Adrenal gland (tissue), 7 donors: ENCODE results near the genes BMF and PLCB2.

DNA sequence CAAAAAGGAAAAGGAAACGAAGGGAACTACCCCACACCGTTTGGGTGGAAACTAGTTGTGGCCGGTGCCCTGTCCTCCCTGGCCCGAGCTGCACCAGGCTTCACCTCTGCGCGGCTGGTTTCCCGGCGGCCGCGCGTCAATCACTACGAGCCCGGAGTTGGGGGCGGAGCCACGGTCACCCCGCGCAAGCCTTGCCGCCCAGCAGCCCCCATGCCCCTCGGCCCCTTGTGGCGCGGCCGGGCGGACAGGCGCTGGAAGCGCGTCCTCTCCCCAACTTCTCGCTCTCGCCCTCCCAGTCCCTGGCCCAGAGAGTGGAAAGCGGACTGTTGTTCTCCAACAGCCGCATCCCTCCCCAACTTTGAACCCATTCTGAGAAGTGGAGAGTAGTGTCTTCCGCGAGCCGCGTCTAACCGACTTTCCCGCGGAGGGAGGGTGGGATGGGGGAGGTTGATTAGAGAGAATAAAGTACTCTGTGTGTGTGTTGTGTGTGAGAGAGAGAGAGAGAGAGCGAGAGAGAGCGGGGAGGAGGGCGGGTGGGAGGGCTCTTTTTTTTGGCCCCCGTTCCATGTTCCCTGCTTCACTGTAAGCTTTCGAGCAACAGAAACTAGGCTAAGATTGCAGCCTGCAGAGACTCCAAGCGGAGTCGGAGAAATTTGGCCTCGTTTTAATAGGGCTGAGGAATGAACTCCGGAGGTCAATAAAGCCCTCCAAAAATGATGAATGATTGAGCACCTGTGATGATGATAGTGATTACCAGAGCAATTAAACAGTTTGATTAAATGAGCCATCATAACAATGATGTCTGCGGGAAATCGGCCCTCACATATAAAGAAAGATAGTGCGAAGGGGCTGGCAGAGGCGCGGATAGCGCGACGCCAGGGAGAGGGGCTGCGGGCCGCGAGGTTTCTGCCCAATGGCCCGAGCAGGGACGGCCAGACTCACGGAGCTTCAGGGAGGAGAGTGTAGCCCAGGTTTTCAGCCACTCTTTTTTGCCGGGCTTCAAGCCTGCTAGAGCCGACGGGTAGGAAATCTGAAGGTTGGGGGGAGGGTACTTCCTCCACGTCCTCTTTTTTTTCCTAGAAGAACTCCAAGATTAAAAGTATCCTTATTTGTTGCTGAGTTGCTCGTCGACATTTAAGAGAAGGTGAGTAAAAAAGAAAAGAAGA is 1.7 kb upstream of the MEIS2 start:
- PRO-cap, 3 experiments, result peak in 3 of 3 experiments; most common plus-strand start position 220 of the sequence (in 3); most common minus-strand start position 360 of the sequence (in 3)
- RAMPAGE, long total RNA, 4 experiments, result start-site peak on the plus strand in 3 of 4 experiments, centred at positions 202 to 594 of the sequence, 8 to 16 reads per replicate
- RRBS, result 2% methylated on average over 14 of the region's 66 CpGs

DNA sequence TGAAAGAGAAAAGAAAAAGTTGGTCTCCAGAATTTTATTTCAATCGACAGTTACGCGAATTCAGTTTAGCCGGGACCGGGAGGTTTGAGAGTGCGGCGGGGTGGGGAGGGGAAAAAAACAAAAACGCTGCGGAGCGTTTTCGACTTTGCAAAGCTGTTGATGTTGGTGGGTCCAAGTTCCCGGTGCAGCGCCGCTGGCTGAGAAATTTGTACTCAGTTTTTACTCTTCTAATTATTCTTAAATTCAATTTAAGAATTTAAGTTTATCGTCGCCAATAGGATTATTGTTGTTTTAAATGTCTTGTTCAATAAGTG is 2.4 kb upstream of the MEIS2 start:
- PRO-cap, 3 experiments, result peak in 3 of 3 experiments; most common plus-strand start position 148 of the sequence (in 3); most common minus-strand start position 86 of the sequence (in 1)
- RAMPAGE, long total RNA, 4 experiments, result no peak in any of the 4 experiments
- RRBS, result 54% methylated on average over 4 of the region's 16 CpGs

DNA sequence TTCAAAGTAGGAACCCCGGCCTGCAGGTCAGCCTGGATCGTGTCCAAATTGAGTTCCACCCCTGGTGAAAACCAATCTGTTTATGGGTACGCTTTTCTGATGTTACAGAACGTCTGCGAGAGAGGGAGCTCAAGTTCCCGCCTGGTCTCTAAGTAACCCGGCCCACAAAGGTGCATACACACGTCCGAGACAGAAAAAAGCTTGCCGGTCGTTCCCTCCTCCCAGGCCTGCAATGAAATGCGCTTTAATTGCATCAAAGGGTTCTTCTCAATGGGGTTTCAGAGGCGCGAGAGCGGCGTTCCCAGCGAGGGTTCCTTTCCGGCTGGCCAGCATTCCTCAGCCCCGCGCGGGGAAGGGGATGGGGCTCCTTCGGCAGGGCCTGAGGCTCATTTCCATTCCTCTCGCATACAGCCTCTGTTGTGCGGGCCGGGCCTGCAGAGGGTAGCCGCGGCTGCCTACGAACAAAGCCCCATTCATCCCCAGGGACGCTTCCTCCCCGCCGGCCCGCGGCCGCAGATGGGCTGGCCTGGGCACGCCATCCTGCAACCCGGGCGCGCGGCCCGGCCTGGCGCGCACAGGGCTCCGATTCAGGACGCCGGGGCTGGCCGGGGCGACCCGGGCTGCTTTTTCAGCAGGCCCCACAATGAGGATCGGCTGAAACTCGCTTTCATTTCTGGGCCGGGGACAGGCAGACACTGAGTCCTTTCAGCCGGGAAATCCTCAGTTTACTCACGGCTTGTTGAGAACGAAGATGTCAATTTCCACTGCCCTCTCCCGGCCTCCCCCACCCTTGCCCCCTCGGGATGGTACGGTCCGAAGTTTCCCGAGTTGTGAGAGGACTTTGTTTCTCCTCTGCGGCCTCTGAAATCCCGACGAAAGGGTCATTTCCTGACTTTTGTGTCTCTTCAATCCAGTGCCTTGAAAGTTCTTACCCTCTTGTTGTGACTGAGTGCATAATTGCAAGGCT is 138.4 kb downstream of the TMCO5A start:
- PRO-cap, 3 experiments, result peak in 3 of 3 experiments; most common plus-strand start position 175 of the sequence (in 3); most common minus-strand start position 567 of the sequence (in 3)
- RAMPAGE, long total RNA, 4 experiments, result no peak in any of the 4 experiments
- RRBS, result 2% methylated on average over 31 of the region's 62 CpGs

DNA sequence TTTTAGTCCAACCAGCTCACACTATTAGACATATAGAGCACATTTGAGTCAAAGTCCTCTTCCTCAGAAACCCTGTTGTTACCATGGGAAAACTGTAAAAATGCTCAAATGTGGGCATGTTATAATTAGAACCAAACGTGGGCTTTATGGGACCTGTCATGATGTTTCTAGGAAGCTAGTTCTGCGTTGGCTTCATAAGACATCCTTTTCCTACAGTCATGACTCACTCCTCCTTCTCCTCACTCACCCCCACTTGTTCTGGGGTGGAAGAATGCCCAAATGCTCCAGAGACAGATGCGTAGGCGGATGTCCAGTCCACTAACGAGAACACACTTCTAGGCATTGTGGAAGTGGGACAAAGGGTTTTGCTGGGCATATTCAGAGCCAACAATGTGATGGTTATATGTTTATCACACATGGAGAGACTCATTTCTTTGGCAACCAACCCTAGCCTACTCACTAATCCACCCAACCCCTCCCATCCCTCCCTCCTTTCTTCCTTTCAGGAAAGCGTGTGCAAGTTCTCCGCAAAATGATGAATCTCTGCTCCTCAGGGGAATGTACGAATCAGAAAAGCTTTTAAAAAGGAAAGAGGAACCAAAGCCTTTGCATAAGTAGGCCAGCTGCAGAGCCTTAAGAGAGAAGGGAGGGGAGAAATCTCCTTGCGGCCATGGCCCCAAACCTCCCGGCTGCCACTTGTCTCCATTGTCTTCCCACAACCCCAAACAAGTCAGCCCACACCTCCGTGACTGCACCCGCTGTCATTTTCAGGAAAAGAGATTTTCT is 123.0 kb upstream of the SPRED1 start:
- PRO-cap, 3 experiments, result peak in 3 of 3 experiments; most common plus-strand start position 222 of the sequence (in 1); most common minus-strand start position 169 of the sequence (in 2)
- RAMPAGE, long total RNA, 4 experiments, result no peak in any of the 4 experiments
- RRBS, result no CpG with 5 or more reads among the region's 12 CpGs

DNA sequence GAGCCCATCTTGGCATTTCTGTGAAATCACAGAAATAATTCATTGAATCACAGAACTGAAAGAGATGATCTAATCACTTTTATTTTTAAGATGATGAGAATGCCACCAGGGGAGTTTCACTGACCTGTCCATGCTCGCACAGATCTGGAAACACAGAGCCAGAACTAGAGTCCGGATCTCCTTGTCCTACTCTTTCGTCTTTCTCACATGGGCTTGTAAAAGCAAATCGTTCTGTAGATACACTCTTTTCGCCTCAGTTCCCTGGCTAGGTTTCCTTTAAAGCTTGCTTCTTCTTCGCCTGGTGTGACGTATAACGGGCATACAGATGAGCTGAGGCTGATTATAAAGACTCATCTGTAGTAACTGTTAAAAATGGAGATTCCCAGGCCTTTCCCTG is 122.4 kb upstream of the SPRED1 start:
- PRO-cap, 3 experiments, result no peak in any of the 3 experiments
- RAMPAGE, long total RNA, 4 experiments, result no peak in any of the 4 experiments
- RRBS, result no CpG with 5 or more reads among the region's 8 CpGs

GRCh38 chr15:38557704-38558377 is 6.8 kb downstream of the RASGRP1 start:
- PRO-cap, 3 experiments, result no peak in any of the 3 experiments
- RAMPAGE, long total RNA, 4 experiments, result no peak in any of the 4 experiments
- RRBS, result no CpG with 5 or more reads among the region's 13 CpGs

DNA sequence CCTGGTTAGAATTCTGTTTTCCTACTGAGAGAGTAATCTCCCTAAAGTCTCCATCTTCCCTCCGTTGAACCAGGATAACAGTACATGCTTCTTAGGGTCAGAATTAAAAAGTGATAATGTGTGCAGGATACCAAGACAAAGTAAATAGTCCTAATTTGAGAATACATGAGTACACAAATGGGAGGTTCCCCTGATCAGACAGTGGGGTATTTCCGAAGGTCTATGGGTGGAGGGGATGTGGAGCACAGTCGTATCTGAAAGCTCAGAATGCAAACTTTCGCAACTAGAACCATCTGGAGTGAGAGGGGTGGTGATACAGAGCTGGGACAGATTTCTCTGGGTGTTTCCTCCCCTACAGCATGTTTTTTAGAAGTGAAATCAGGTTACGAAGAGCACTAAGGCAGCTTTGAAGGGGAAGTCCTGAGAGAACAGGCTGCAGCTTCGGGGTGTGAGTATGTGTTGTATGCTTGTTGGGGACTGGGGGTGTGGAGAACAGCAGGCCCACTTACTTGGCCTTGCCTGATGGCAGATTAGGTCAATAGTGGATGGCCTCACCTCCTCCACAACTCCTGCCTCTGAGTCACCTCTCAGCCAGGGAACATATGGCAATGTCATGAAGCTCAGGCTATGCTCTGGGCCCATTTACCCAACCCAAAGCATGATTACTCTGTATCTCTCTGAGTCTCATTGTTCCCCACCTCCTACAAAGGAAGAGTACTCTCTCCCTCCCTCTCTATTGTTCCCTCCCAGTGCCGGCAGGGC is 107.1 kb upstream of the RASGRP1 start:
- PRO-cap, 3 experiments, result no peak in any of the 3 experiments
- RAMPAGE, long total RNA, 4 experiments, result no peak in any of the 4 experiments
- RRBS, result no CpG with 5 or more reads among the region's 7 CpGs

GRCh38 chr15:39198929-39199642 is 381.8 kb upstream of the THBS1 start:
- PRO-cap, 3 experiments, result no peak in any of the 3 experiments
- RAMPAGE, long total RNA, 4 experiments, result no peak in any of the 4 experiments
- RRBS, result no CpG with 5 or more reads among the region's 4 CpGs

DNA sequence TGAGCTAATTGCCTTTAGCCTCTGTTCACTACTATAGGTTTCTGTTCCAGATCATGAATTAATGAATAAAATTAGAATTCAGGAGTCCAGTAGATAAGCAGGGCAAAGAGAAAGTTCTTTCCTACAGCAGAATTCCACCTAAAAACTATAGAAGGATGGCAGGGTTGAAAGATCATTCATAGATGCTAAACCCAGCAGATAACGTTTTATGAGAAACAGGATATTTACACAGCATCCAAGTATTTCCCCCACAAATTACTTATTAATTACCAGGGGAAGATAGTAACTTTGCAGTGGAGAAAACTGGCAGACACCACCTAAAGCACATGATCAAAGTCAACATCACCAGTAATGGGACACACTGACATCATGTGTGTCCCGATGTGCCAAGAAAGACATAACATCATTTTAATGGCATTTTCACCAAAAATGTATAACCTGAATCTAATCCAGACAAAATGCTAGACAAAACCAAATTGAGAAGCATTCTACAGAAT is 220.5 kb upstream of the THBS1 start:
- PRO-cap, 3 experiments, result no peak in any of the 3 experiments
- RAMPAGE, long total RNA, 4 experiments, result no peak in any of the 4 experiments
- RRBS, result no CpG with 5 or more reads among the region's 2 CpGs

- PRO-cap, 3 experiments, result no peak in any of the 3 experiments
- RAMPAGE, long total RNA, 4 experiments, result no peak in any of the 4 experiments
- RRBS, result no CpG with 5 or more reads among the region's 2 CpGs
Observed at GRCh38 chr15:39504556-39504968, 76.3 kb upstream of the THBS1 start.

- PRO-cap, 3 experiments, result peak in 1 of 3 experiments; most common plus-strand start chr15:39586561 (in 1)
- RAMPAGE, long total RNA, 4 experiments, result no peak in any of the 4 experiments
- RRBS, result no CpG with 5 or more reads among the region's 14 CpGs
Observed at GRCh38 chr15:39586307-39587201, 5.7 kb downstream of the THBS1 start.

GRCh38 chr15:39587202-39587641 is 6.3 kb downstream of the THBS1 start:
- PRO-cap, 3 experiments, result peak in 2 of 3 experiments; most common plus-strand start chr15:39587408 (in 1)
- RAMPAGE, long total RNA, 4 experiments, result start-site peak on the plus strand in 1 of 4 experiments, at chr15:39587398-39587500 at its widest, 96 reads per replicate
- RRBS, result no CpG with 5 or more reads among the region's 16 CpGs

DNA sequence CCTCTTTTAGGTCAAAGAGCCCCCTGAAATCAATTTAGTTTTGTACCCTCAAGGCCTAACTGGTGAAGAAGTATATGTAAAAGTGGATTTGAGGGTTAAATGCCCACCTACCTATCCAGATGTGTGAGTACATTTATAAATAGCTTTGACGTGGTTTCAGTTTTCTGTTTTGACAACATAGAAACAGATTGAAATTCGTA is 5.5 kb downstream of the EIF2AK4 start:
- PRO-cap, 3 experiments, result no peak in any of the 3 experiments
- RAMPAGE, long total RNA, 4 experiments, result no peak in any of the 4 experiments
- RRBS, result no CpG with 5 or more reads among the region's 2 CpGs

GRCh38 chr15:40044431-40044938 is 5.5 kb upstream of the SRP14 start:
- PRO-cap, 3 experiments, result no peak in any of the 3 experiments
- RAMPAGE, long total RNA, 4 experiments, result no peak in any of the 4 experiments
- RRBS, result no CpG with 5 or more reads among the region's 8 CpGs

GRCh38 chr15:40069132-40069860 is 30.3 kb upstream of the SRP14 start:
- PRO-cap, 3 experiments, result peak in 3 of 3 experiments; most common plus-strand start chr15:40069395 (in 1); most common minus-strand start chr15:40069218 (in 3)
- RAMPAGE, long total RNA, 4 experiments, result no peak in any of the 4 experiments
- RRBS, result 6% methylated on average over 5 of the region's 25 CpGs

DNA sequence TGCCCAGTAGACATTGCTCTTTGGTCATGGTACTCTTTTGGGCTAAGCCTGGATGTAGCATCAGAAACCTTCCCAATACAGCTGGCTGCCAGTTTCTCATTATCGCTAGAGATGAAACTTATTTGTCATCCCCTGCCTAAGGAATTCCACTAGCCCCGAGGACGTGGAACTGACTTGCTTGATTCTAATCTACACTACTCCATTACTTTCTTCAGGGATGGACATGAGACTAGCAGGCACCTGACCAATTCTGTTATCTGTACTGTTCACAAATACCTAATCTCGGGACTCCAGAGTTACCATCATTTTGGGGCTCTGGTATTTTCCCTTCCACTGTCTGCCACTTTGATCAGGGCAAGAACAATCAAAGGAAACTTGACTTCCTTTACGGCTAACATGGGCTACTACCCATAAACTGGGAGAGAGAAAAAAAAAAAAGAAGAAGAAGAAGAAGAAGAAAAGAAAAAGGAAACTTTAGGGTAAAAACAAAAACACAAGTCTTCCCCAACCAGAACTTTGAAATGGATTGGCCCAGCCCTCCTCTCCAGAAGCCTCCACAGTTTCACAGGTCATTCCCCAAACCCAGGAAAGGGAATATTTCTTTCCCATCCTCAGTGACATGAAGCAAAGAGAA is 27.8 kb downstream of the BMF start:
- PRO-cap, 3 experiments, result peak in 1 of 3 experiments; most common plus-strand start position 511 of the sequence (in 1)
- RAMPAGE, long total RNA, 4 experiments, result no peak in any of the 4 experiments
- RRBS, result no CpG with 5 or more reads among the region's 5 CpGs

- PRO-cap, 3 experiments, result peak in 3 of 3 experiments; most common plus-strand start chr15:40098193 (in 3); most common minus-strand start chr15:40098019 (in 1)
- RAMPAGE, long total RNA, 4 experiments, result no peak in any of the 4 experiments
- RRBS, result no CpG with 5 or more reads among the region's 15 CpGs
Observed at GRCh38 chr15:40097661-40098482, 10.8 kb downstream of the BMF start.

GRCh38 chr15:40108572-40109663 is at the start of gene BMF:
BMF (minus strand) TSS chr15:40108879.
- PRO-cap, 3 experiments, result peak in 3 of 3 experiments; most common plus-strand start chr15:40109044 (in 1); most common minus-strand start chr15:40108868 (in 2)
- RAMPAGE, long total RNA, 4 experiments, result no peak in any of the 4 experiments
- RRBS, result 2% methylated on average over 19 of the region's 77 CpGs

GRCh38 chr15:40307238-40308321 is at the start of gene PLCB2:
PLCB2 (minus strand) TSS chr15:40307935.
- PRO-cap, 3 experiments, result peak in 3 of 3 experiments; most common plus-strand start chr15:40307706 (in 1); most common minus-strand start chr15:40307702 (in 1)
- RAMPAGE, long total RNA, 4 experiments, result start-site peak on the minus strand in 1 of 4 experiments, at chr15:40307855-40307939 at its widest, 12 reads per replicate
- RRBS, result no CpG with 5 or more reads among the region's 17 CpGs

DNA sequence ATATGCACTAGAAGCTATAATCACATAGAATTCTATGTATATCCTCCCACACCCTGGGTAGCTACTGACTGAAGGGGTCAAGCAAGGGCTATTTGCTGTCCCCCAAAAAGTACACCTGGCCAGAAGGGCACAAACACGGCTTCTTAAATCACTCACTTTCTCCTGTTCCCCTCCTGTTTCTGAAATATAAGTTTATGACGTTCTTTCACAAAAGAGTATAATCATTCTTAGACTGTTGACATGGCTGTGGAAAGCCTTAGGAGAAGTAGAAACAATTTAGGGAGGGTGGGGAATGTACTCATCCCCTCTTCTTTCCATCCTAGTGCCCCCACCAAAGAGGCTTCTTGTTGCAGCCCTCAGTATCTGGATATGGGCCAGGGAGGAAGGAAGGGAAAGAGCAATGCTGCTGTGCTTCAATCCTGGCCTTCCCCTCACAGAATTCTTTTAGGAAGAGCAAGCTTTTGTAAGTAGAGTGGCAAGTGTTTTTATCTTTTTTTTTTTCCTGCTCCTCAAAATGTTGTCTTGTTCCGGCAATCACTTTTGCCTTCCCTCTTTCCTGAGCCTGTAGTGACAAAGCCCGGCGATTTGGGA is 1.6 kb downstream of the INAFM2 start:
- PRO-cap, 3 experiments, result no peak in any of the 3 experiments
- RAMPAGE, long total RNA, 4 experiments, result start-site peak on the plus strand in 1 of 4 experiments, centred at positions 292 to 366 of the sequence, 5 to 6 reads per replicate
- RRBS, result 78% methylated on average over 1 of the region's 5 CpGs